Gallbladder (tissue), 1 donor: ENCODE measurements around a stretch of chr15.

DNA sequence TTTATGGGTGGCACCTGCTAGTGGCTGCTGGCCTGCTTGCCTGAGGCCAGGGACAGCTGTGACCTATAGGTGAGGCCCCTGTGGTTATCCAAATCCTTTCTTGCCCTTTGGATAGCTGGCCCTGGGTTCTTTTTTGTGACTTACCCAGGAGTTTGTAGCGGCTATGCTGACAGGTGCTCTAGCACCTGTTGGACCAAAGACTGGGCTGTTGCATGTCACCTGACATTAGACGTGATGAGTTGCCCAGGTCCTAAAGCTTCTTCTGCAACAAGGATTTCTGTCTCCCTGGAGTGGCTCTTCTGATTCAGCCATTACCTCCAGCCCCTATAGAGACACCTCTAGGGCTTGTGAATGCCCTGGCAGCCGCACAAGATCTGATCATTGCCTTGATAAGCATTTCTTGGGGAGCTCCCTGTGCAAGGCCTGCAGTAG is 19.1 kb upstream of the MEF2A start:
- PRO-cap = no peak

DNA sequence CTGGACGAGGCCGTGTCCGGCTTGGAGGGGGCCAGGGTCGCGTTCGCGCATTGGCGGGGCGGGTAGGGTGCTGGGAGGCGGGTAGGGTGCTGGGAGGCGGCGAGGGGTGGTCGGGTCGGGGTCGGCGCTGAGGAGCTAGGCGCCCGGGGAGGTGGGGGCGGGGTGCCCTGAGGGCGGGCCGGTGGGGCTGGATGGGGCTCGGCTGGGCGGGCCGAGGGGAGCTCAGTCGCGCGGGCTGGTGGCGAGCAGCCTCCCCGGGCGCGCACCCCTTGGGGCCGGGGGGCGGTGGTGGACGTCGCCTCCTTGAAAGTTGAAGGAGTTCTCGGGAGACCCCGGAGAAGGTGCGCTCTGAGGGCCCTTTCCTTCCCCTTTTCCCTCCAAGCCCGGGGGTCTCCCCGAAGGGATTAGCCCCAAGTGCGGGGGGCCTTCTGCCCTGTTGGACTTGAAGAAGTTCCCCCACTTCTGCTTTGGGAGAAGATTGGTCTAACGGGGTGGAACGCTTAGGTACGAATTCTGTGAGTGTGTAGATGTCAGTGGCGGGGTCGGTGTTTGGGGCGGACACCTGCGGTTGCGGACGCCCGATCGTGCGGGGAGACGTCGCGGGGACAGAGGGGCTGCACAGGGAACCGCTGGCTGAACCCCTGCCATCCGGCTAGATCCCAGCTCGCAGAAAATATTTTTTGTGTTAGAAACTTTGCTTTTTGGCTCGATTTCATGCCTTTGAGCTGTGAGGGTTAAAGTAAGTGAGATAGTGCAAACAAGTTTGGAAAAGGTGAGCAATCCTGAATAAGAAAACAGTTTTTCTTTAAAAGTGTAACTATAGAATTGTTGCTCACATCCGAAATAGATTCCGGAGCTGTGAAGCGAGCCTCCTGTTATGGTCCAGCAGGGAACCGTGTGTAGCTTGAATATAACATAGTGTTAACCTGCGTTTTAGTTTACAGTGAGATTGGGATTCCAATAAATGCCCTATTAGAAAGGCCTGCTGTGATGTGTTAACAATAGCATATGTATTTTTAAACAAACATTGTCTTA is 792 bp downstream of the MEF2A start:
- PRO-cap = unidirectional peak, plus-strand start at position 225 of the sequence

- PRO-cap = no peak
Observed at GRCh38 chr15:99633751-99634502, 68.1 kb downstream of the MEF2A start.

- PRO-cap = no peak
Observed at GRCh38 chr15:99658770-99659113, 74.5 kb downstream of the LYSMD4 start.

DNA sequence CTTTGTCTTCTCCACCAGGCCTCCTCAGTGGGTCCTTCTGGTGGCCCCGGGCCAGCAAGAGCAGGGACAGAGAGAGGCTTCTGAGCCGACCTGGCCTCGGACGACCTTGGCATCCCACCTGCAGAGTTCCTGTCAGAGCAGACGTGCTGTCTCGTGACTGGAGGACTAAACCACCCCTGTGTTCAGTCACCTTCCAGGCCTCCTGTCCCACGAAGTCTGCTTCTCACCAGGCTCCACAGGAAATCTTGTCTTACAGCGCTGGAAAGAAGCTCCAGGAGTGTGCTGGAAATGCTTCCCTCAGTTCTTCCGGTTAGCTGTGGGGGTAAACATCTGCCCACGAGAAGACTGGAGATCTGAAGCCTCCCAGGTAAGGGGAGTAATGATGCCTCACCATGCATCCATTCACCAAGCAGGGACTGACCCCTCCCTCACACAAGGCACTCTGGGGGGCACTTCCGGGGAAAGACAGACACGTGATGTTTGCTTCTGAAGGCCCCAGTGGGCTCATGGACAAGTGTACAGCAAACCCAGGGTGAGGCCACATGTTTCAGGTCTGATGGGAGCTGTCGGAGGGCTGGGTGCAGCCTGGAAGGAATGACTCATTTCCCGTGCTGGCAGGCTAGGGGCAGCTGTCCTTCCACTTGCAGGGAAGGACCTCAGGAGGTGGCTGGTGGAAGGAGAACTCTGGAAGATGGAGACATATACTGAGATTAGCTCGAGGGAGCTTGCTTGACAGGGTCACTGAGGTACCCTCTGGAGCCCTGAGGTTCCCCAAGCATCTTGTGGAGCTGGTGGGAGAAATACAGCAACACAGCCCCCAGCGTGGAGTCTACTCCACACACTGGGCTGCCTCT is 230.8 kb downstream of the ADAMTS17 start:
- PRO-cap = no peak

DNA sequence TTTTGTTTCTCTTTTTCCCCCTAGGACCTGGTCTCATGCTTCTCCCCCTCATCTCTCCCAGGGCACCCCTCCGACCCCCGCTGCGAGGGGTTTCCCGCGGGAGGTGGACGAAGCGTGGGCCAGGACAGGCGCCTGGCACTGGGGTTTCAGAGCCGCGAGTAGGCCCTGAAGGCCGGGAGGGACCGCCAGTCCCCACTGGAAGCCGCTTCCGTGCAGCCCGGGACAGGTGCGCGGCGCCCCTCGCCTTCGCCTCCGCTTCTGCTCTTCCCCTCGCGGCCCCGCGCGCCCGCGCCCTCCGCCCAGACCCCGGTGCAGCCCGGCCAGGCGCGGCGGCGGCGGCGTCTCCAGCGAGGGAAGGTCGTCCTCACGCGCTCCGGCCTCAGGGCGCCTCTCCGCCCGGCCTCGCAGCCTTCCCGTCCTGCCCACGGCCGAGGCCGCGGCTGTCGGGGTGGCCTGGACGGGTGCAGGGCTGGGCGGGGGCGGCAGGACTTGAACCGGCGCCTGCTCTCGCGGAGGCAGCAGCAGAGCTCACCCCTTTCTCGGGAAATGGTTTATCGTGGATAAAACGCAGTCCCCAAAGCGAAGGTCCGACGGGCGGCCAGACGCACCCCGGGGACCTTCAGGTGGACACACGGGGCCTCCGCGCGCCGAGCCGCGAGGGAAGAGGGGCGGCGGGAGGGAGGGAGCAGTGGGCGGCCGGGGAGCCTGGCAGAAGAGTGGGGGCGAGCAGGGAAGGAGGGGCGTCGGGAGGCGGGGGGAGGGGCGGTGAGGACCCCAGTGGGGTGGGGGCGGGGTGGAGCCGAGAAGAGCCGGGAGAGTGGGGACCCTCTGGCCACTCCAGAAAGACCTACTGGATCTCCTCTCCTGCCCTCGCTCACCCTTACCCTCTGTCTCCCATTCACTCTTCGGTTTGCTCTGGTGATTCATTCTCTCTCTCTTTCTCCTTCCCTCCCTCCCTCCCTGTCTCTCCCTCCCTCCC is 31.7 kb upstream of the ADAMTS17 start:
- PRO-cap = no peak

DNA sequence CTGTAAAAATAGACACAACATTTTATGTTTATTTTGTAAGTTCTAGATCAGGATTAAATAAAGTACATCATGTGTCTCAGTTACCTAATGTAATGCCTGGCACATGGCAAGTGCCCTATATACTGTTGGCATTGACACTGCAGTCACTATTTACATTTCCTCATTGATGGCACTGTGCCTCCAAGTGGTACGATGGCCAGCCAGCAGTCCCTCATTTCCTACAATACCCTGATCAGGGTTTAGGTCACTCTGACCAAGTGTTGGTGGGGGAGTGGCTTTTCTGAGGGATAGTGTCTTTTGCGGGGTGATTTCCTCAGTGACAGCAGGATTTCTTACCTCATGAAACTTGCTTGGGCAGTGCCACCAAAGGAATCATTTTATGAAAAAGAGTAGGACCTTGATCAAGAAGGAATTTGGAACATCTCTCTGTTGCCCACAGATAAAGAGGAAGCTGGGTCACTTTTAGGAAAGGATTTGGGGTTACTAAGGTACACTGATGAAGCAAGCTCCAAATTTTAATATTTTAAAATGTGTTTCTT is 11.5 kb downstream of the CERS3 start:
- PRO-cap = no peak

DNA sequence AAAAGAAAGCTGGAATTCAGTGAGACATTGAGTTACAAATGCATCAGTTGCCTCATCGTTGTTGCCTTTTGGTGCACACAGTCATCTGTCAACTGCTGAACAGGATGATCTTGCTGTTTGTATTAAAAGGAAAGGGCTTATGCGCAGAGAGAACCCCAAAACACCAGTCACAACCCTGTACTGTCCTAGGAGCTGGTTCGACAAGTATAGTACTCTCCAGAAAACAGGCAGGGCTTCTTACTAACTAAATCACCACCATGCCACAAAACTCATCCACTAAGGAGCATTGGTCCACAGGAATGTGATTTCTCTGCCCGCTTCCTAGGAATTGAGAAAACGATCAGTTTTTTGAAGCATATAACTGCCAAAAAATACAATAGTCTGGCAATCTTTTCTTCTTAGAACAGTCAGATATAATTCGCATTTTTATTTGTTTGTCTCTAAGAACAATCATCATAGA is 362 bp upstream of the CERS3 start:
- PRO-cap = no peak

- PRO-cap = no peak
Observed at GRCh38 chr15:100569508-100569864, 32.5 kb downstream of the LINS1 start.

DNA sequence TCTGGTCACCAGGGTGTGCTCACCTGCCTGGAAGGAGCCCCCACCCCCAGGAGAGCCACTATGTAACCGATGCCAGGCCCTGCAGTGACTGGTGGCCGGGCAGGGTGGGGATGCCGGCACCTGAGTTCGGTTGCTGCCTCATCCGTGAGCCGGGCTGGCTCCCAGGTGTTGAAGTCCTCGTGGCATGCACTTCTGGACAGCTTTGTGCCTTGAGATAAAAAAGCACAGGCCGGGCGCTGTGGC is 56.5 kb downstream of the ASB7 start:
- PRO-cap = unidirectional peak, plus-strand start at position 123 of the sequence

GRCh38 chr15:100878946-100879755 is 480 bp upstream of the ALDH1A3 start:
- PRO-cap = bidirectional peak, plus-strand start at chr15:100879831, minus-strand start at chr15:100879600

DNA sequence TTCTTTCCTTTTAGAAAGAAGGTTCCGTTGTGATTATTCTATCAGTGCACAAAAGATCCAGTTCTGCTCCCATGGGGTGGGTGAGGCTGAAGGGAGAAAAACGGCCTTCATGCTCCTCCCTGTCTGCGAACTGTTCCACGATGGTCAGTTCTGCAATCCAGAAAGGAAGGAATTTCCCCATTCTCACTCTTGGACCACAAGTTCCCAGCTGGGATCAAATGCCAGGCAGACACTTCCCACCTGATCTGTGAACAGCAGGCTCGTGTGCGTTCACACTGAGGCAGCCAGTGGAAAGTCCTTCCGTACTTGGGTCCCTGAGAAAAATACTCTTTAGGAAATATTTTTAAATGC is 7.1 kb downstream of the ALDH1A3 start:
- PRO-cap = no peak

DNA sequence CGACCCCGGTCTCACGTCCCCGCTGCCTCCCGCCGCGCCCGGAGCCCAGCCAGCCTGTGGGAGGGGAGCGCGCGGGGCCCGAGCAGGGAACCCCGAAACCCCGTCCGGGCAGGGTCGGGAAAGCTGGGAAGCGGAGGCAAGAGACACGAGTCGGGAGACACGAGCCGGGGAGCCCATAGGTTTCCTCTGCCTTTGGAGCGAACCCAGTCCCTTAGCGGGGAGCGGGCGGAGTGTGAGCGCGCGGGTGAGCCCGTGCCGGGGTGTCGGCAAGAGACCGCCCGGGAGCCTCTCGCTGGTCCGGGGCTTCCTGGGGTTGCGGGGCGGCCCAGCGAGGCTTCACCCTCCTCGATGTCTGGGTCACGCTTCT is 483 bp downstream of the LRRK1 start:
- PRO-cap = no peak

GRCh38 chr15:101023916-101024599 is 104.9 kb downstream of the LRRK1 start:
- PRO-cap = no peak

- PRO-cap = no peak
Observed at GRCh38 chr15:101027113-101027972, 108.2 kb downstream of the LRRK1 start.

GRCh38 chr15:101123442-101124104 is 128.3 kb downstream of the CHSY1 start:
- PRO-cap = no peak

GRCh38 chr15:101252082-101252617 is 302 bp upstream of the CHSY1 start:
- PRO-cap = bidirectional peak, plus-strand start at chr15:101252125, minus-strand start at chr15:101251972; bidirectional peak, plus-strand start at chr15:101252440, minus-strand start at chr15:101252326

DNA sequence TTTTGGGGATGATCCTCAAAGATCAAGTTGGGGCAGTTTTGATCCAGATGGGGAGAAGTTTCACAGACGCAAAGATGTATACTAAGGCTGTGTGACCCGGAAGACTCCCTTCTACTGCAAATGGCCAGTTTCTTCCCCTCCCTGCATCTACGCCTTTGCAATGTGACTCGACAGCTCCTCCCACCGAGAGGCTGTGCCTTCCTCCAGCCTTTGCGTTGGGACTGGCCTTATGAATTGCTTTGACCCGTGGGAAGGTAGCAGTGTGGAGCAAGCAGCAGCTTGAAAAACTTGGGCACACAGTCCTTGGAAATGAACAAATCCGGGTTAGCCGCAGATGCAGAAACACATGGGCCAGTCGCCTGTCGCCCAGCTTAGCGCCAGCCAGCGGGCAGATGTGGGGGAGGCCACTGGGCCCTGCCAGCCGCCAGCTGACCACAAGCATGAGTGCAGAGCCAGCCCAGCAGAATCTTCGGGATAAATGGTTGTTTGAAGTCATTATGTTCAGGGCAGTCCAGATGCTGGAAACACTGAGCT is 10.0 kb downstream of the SELENOS start:
- PRO-cap = unidirectional peak, minus-strand start at position 471 of the sequence

GRCh38 chr15:101292884-101293655 is 2.0 kb downstream of the SNRPA1 start:
- PRO-cap = no peak

- PRO-cap = no peak
Observed at GRCh38 chr15:101376870-101377785, 82.1 kb upstream of the SNRPA1 start.